HT-29 (cell line): ENCODE measurements around the genes CES4A, E2F4, PLEKHG4, GFOD2 and PSKH1.

GRCh38 chr16:66948045-66949394 is 12.5 kb upstream of the CES3 start:
- RAMPAGE, long total RNA: no peak

- RAMPAGE, long total RNA: no peak
Measured at GRCh38 chr16:66978798-66979288, 9.5 kb upstream of the CES4A start.

GRCh38 chr16:66988077-66988824 is at the start of gene CES4A:
TSS of gene CES4A (plus strand) at chr16:66988589.
- RAMPAGE, long total RNA: no peak

DNA sequence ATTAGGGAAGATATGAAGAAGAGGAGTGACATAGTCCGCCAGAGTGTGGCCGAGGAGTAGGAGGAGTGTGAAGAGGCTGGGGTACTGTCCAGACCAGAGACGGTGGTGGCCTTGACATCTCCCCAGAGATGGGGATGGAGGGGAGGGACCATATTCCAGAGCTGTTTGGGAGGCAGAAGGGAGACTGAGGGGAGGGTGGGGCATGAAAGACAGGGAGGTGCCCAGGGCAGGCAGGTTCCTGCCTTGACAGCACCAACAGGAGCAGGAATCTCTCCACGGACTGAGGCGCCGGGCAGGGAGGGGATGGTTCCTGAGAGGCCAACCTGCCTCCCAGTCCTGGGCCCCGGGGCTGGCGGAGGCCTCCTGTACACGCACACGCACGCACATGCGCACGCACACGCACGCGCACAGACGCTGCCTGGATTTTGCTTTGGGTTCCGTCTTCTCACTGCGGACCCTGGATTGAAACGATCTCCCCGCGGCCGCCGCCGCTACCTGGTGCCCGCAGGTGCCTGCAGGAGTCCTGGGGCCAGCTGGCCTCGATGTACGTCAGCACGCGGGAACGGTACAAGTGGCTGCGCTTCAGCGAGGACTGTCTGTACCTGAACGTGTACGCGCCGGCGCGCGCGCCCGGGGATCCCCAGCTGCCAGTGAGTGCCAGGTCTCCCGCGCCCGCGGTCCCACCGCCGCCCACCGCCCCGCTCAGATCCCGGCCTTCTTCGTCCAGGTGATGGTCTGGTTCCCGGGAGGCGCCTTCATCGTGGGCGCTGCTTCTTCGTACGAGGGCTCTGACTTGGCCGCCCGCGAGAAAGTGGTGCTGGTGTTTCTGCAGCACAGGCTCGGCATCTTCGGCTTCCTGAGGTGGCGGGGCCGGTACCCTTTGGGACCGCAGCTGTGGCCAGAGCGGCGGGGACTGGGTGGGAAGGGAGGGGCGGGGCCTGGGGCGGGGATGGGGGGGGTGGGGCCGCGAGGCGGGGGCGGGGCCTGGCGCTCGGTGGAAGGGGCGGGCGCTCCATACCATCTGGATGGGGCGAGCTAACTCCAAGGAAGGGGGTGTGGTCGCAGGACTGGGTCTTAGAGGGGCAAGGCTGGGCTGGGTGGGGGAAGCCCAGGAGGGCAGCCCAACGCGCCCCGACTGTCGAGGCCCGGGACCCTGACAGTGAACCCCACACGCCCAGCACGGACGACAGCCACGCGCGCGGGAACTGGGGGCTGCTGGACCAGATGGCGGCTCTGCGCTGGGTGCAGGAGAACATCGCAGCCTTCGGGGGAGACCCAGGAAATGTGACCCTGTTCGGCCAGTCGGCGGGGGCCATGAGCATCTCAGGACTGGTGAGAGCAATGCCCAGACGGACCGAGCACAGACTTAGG is 12.2 kb downstream of the CES4A start:
- RAMPAGE, long total RNA: no peak

DNA sequence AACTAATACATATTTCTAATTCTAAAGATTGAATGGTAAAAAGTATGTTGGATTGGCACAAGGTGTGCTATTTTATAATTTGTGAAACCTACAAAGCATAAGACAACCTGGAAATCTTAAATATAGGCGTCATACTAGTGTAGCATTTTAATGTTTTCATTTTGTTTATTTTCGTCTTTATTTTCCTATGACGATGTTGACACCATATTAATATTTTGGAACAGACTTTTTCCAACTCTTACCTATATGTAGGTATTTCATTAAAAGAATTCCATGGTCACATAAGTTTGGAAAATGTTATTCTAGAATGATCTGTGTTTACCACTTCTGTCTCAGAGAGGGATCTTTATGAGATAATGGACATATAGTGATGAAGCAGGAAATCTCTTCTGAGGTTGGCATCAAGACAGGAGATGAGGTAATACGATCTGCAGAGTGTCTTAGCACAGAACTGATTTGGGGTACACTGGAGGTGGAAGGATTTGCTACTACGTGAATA is 5.3 kb downstream of the CBFB start:
- RAMPAGE, long total RNA: no peak

DNA sequence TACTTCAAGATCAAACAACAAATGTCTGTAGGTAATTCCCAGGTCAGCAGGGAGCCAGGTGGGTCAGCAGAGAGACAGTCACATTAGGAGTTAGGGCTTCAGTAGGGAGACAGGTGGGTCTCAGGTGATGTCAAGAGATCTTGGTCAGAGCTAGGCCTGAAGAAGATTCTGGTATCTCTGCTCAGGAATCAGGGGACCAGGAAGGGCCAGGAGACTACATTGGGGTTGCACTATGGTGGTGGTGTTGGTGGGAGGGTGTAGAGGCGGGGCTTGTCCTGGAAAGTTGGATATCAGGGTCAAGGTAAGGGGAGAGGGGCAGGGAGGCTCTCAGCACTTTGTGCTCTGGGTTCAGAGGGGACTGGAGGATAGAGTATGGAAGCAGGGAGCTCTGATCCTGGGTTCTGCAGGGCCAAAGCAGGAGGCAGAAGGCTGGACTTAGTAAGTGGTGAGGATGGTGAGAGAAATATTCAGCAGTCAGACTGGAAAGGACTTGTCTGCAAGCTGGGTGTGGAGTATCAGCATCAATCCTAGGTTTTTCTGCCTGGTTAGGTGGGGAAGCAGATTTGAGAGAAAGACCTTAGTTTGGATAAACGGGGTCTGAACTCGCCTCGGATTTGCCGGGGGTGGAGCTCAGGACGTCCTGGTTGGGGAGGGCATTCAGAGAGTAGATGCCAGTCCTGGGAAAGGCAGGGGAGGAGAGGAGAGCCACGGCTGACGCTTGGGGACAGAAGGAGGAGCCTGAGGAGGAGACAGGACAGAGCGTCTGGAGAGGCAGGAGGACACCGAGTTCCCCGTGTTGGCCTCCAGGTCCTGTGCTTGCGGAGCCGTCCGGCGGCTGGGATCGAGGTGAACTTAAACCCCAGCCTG is 8.9 kb downstream of the HSF4 start:
- RAMPAGE, long total RNA: no peak

GRCh38 chr16:67182880-67183633 is 706 bp downstream of the MATCAP1 start:
- RAMPAGE, long total RNA: no peak

DNA sequence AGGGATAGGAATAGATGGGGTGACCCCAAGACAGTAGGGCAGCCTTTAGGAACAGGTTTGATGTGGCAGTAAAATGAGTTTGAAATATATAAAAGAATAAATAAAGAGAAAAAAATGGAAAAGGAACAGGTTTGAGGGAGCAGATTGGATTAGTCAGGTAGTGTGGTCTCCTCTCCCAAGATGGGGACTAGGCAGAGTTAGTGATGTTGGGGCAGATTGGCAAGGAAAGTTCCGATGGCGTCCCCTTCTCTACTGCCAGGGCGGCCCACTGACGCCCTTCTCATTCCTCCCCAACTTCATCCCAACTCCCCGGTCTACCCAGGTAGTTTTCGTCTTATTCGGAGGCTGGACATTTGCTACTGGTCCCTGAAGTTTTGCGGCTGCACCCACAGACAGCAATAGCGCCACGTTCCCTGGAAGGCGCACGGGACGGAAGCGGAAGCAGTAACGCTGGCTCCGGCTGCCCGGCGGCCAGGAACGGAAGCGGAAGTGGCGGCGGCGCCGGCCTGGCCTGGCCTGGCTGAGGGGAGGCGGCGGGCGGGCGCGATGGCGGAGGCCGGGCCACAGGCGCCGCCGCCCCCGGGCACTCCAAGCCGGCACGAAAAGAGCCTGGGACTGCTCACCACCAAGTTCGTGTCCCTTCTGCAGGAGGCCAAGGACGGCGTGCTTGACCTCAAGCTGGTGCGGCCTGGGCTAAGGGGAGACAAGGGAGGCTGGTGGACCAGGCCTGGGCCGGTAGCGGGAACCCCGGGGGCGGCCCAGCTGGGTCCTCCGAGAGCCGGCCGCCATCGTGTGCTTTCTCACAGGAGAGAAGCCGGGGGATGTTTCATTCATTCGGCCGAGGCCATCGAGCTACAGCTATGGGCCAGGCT is at the start of gene E2F4:
E2F4 (plus strand) TSS at position 474 of the 872 bp plus-strand sequence.
- RAMPAGE, long total RNA: no peak

DNA sequence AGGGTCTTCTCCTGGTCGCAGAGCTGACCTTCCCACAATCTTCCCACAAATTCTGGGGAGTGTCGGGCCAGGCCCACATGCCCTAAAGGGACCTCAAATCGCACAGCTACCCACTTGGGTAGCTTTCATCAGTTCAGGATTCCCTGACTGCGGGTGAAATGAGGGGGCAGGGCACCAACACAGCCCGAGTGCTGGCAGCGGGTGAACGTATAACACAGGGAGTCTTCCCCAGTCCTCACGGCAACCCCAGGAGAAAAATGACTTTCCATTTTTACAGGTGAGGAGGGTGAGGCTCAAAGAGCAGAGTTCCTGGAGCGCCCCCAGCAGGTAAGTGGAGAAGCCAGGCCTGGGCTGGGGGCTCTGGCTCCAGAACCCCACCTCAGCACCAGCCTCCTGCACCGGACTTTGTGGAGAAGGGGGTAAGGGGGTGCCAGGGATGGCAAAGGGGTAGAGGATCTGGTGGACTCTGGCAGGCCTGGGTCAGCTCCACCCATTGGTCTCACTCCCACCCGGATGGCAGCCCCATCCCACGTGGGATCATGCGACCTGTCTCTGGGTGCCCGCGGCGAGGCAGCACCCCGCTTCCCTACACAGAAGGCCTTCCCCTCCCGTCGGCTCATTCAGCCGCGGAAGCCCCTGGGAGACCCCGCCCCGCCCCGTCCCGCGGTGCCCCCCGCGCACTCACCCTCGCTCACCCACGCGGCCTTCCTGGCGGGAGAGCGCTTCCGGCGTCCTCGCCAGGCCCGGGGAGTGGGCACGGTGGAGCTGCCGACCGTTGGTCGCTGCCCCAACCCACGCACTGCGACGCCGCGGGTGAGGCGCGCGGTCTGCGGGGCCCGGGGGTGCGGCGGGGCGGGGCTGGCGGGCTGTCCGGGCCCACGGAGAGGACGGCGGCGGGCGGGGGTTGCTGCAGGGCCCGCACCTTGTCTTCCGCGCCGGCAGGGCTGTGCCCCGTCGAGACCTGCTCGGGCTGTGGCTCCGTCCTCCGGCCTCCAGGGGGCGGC is 566 bp upstream of the PLEKHG4 start:
- RAMPAGE, long total RNA: no peak

DNA sequence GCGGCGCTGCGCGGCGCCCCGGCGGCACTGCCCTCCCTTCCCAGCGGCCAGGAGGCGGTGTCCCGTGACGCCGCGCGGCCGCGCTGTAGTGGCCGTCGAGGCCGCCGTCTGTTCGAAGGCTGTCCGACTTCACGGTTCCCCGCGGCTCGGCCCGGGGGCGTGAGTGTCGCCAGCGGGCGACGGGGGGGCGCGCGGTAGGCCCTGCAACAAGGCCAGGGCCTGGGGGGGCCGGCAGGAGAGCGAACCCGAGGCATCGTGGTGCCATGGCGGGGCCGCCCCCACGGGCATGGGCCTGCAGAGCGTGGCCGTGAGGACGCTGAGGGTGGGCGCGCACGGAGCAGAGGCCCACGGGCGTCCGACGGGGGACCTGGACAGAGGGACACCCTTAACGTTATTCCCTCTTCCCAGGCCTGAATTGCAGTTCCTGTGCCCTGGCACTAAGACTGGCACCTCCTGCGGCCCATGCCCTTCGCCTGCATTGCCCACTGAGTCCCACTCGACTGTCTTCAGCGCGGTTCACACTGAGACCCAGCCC is at the start of gene PLEKHG4:
PLEKHG4 (plus strand) TSS at position 65 of the 535 bp plus-strand sequence.
- RAMPAGE, long total RNA: no peak

DNA sequence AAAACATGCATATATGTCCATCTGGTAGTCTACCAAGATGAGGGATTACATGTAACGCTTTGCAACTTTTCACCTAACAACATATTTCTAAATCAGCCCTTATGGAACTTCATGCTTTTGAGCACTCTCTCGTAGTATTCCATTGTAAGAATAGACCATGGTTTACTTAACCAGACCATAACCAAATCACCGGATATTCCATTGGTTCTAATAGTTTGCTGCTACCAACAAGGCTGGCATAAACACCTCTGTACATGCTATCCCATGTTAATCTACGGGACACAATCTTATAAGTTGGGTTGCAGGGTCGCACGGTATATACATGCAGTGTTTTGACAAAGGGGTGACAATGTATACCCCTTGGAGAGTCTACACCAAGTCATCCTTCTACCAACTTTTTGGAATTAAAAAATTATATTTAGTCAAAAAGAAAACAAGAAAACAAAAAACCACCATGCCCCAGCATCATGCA is 11.0 kb downstream of the ATP6V0D1 start:
- RAMPAGE, long total RNA: no peak

- RAMPAGE, long total RNA: no peak
Measured at GRCh38 chr16:67532963-67533947, 4.6 kb downstream of the RIPOR1 start.

GRCh38 chr16:67654300-67655035 is 5.6 kb downstream of the ACD start:
- RAMPAGE, long total RNA: no peak

GRCh38 chr16:67718052-67718925 is 827 bp downstream of the GFOD2 start:
- RAMPAGE, long total RNA: no peak

DNA sequence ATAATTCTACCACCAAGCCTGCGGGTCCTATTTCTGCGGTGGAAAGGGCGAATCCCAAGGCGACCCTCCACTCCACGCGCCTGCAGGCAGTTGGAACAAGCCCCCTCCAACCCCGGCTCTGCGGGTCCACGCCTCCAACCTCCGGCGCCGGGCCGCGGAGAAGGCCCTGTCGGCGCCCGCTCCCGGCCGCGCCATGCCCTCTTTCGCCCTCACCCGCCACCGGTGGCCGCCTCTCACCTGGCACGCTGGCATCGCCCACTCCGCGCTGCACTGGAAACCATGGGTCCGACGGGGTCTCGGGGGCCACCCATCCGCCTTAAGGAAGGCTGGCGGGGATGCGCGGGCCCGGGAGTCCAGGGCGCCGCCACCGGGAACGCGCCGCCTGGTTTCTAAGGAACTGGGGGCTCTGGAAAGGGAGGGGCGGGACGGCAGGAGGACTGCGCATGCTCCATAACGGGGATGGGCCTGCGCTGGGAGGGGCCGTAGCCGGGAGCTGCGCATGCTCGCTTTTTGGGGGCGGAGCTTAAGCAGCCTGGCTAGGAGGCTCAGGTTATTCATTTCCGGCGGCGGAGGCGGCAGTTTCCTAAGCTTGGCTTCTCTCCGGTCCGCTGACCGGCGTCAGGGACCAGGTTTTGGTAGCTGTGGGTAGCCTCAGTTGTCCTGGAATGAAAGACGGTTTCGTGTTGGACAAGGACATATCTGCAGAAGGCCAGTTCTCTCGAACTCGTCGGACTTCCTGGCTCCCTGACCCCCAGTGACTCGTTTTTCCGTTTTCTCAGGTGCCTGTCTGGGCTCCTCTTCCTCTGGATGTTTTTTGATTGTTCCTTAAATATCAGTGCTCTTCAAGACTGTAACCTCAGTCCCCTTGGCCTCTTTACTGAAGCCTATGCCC is at the start of gene GFOD2:
GFOD2 (minus strand) TSS at position 391 of the 892 bp plus-strand sequence.
- RAMPAGE, long total RNA: no peak

DNA sequence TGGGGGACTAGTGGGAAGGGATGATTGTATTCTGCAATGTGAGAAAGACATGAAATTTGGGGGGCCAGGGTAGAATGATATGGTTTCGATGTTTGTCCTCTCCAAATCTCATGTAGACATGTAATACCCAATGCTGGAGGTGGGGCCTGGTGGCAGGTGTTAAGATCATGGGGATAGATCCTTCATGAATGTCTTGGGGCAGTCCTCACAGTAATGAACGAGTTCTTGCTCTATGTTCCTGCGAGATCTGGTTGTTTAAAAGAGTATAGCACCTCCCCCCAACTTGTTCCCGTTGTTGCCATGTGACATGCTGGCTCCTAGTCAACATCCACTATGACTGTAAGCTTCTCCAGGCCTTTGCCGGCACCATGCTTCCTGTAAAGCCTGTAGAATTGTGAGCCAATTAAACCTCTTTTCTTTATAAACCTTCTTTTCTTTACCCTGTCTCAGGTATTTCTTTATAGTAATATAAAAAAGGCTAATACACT is 33.3 kb downstream of the RANBP10 start:
- RAMPAGE, long total RNA: no peak

DNA sequence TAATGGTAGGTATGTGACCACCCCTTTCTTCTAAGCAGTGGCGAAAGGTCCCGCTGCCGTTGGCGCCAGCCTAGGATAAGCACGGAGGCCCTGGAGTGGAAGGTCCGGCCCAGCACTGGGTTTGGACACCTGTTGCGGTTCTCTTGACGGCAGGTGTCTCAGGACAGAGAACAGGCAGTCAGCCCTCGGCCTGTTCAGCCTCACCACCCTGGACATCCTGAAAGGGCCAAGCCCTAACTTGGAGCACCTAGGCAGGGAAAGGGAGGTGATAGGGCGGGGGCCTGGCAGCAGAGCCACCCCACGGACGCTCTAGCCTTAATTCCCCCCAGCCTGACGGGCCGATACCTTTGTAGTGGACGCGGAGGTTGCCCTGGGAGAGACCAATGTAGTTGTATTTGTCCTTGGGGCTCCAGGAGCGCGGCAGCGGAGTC is 388 bp downstream of the RANBP10 start:
- RAMPAGE, long total RNA: no peak

GRCh38 chr16:67893140-67894188 is at the start of gene PSKH1:
TSS of gene PSKH1 (plus strand) at chr16:67893254.
- RAMPAGE, long total RNA: no peak

DNA sequence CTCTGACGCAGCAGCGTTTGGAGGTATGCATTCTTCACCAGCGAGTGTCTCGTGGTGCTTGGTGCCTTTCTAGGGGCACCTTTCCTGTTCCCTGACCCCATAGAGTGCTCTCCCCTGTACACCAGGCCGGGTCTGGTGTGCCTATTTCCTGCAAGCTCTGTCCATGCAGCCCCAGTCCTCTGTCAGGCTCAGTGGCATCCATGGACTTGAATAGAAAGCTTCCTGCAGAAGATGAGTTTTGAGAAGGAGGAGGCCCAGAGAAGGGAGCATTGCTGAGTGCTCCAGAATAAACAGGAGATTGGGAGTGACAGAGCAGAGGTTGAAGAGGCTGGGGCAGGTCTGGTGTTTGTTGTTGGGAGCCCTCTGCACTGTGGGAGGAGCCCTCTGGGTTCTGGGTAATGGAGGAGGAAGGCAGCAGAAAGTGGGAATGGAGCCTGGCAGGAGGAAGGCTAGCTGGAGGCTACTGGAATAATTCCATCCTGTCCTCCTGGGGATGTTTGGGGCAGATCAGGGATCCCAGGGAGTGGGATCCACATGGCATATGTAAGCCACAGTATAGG is 15.4 kb downstream of the CTRL start:
- RAMPAGE, long total RNA: no peak

GRCh38 chr16:67945755-67946494 is 2.0 kb upstream of the LCAT start:
- RAMPAGE, long total RNA: no peak